Foreskin fibroblast (primary cell): ENCODE measurements around a stretch of chr7.

- RRBS = no CpG with 5 or more reads among the region's 20 CpGs
These were observed 294.9 kb upstream of the IGFBP3 start for GRCh38 chr7:46215722-46216720.

GRCh38 chr7:46650966-46652384, 730.4 kb upstream of the IGFBP3 start:
- RRBS = no CpG with 5 or more reads among the region's 13 CpGs

DNA sequence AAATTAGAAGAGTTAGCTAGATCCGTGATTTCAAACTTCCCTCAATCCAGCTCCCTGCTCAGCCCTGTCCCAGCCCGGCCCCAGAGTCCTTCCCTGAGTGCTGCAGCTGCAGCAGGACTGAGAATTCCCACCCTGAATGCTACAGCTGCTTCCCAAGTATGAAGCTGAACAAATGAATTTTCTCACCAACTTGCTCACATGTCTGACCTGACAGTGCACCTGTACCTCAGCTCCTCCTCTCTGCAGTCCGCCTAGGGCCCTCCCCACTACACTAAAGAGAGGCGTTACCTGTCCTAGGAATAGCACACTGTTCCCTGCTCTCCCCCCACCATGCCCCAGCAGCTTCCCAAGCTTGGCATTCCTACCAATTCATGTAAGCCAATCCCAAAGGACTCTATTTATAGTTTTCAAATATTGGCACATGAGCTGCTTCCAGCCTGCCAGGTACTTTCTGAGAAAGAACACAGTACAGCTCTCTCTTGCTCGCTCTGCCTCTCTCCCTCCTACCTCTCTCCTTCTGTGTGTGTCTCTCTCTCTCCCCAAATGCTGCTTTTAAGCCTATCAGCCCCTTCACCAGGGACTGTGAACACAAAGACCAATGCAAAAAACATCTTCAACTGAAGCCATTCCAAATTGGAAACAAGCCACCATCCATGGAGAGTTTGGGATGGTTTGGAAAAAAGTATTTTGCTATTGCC, 400.1 kb downstream of the TNS3 start:
- RRBS = no CpG with 5 or more reads among the region's 5 CpGs

DNA sequence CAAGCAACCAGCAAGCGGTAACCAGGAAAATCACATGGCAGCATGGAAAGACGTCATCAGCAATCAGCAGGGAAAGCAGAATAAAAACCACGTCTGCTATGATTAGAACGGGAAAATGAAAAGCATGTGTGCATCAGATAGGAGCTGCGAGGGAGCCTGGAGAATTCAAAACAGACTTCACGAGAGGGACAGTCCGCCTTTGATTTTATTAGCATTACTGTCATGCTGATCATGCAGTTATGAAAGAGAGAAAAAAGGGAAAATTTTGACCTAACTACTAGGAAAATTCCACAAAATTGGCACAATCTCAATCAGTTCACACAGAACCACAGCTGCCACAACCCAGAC, 296.1 kb downstream of the TNS3 start:
- RRBS = no CpG with 5 or more reads among the region's 7 CpGs

DNA sequence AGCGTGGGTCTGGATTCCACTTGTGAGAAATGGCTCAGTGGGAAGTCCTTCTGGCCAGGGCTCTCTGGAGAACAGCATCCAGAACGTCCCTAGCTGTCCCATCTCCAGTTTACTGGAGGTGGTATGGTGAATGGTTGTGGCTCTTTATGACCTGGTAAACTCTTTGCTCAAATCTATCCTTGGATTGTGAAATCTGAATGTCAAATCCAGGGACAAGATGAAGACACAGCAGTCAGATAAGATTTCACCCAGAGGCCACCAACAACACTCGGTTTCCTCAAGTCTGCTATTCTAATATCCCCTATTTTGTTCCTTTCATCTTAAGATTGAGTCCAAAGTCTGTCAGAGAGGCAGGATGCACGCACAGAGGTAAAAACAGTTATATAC, 287.0 kb downstream of the TNS3 start:
- RRBS = no CpG with 5 or more reads among the region's 4 CpGs

GRCh38 chr7:47329349-47330055, 252.4 kb downstream of the TNS3 start:
- RRBS = no CpG with 5 or more reads among the region's 18 CpGs

DNA sequence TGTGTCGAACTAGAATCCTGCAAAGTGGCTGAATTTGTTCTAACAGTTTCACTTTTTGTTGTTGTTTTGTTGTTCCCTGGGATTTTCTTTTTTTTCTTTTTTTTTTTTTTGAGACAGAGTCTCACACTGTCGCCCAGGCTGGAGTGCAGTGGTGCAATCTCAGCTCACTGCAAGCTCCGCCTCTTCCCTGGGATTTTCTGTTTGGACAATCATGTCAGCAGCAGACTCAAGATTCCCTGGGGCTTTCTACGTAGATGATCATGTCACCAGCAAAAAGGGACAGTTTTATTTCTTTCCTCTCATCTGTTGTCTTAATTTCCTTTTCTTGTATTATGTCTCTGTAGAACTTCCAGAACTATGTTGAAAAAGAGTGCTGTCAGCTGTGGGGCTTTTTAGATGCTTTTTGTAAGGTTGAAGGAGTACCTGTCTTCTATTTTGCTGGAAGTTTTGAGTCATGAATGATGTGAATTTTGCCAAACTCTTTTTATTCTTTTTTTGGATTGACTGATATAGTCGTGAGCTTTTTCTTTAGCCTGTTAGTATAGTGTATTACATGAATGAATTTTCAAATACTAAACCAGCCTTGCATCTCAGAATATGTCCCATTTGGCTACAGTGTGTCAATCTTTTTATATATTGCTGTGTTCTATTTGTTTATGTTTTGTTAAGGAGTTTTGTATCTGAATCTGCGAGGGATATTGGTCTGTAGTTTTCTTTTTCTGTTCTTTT, 241.3 kb downstream of the TNS3 start:
- RRBS = no CpG with 5 or more reads among the region's 6 CpGs

DNA sequence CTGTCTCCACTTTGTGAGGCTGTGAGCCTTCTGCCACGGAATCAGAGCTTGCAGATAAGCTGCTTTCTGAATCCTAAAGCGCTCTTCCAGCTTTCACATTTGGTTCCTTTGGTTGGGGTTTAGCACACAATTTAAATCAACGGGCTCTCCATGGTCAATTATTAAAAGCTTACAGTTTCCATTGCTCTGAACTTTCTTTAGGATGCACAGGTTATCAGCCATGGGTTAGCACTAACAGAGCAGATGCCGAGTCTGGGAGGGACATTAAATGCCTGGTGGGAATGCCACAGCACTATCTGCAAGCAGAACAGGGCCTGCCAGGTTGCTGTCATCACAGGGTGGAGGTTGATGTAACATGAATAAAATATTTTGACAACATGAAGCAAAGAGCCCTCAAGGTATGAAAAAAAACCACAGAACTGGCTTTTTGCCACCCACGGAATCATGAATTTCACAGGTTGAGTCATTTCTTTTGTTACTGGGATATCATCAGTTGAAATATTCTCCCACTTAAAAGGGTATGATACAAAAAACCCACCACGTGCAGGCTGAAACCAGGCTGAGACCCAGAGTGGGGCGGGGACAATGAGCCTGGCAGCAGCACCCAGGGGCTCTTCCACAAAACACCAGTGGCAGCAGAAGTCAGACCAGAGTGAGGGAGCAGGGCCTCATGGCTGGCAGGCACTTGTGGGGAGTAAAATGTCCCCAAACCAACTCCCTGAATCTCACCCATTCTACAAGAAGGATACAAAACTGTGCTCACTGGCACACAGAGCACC, 220.2 kb downstream of the TNS3 start:
- RRBS = no CpG with 5 or more reads among the region's 7 CpGs

GRCh38 chr7:47377557-47378150, 204.3 kb downstream of the TNS3 start:
- RRBS = no CpG with 5 or more reads among the region's 5 CpGs

GRCh38 chr7:47458058-47458806, 123.7 kb downstream of the TNS3 start:
- RRBS = no CpG with 5 or more reads among the region's 10 CpGs

DNA sequence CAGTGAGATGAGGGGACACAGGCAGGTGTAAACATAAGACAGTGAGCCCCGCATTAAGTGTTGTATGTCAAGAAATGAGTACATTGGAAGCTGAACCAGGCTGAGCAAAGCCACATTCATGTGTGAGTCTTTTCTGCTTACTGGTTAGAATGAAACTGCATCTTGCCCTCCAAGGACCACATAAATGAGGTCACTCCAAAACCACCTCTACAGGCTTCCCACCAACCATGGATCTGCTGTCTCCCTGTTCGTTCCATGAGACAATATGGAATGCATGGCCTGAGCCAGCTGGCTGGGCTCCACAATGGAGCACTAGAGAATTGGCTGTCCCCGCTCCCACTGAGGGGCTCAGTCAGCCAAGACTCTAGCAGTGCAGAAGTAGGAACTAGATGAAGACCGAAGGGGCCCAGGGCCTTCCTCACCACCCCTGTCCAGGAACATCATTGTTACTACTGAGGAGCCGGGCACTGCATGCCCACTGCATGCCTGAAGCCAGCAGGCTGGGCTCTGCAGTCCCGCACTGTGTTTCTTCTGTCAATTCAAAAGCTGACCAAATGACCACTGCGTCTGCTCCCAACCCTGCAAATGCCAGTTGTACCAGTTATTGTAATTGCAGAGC, 120.7 kb downstream of the TNS3 start:
- RRBS = no CpG with 5 or more reads among the region's 7 CpGs

GRCh38 chr7:47546423-47547368, 35.2 kb downstream of the TNS3 start:
- RRBS = no CpG with 5 or more reads among the region's 19 CpGs

DNA sequence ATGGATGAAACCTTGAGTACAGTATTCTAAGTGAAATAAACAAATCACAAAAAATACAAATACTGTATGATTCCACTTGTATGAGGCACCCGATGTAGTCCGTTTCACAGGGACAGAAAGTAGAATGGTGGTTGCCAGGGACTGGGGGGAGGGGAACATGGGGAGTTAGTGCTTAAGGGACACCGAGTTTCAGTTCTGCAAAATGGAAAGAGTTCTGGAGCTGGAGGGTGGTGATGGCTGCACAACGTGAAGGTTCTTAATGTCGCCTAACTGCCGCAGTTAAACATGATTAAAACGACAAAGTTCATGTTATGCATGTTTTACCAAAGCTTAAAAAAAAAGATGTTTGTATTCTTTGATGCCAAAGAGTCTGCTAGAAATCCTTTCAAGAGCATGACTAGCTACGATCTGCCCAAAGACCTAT, 7.2 kb downstream of the TNS3 start:
- RRBS = no CpG with 5 or more reads among the region's 8 CpGs

GRCh38 chr7:47610048-47610564, 28.2 kb upstream of the TNS3 start:
- RRBS = no CpG with 5 or more reads among the region's 9 CpGs

- RRBS = 97% methylated on average over 3 of the region's 22 CpGs
These were observed 89.0 kb upstream of the TNS3 start for GRCh38 chr7:47670627-47671660.

DNA sequence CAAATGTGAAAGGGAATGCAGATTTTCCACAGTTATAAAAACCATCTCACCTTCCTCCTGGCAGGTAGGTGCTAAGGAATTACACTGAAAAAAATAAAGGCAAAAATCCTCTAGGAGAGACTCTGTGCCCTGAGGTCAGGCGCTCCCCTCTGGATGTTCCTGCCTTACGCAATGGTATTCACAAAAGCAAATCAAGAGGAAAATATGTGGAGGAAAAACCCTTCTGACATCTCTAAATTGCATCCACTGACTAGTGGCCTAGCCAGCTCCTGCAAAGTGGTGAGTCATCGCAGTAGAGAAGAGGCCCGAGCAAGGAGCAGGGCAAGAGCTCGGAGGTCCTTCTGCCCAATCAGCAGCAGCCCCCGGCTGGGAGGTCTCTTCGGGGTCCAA, 161.8 kb downstream of the PKD1L1 start:
- RRBS = no CpG with 5 or more reads among the region's 7 CpGs

DNA sequence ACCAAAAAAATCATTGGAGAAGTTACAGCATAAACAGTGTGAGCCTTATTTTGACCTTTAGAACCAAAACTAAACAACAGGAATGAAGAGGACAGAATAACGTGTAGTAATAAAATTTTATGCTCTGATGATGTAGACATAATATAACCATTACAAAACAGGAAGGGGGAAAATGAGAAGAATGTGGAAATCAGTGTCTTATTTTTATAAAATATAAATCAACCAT, 8.6 kb downstream of the HUS1 start:
- RRBS = no CpG with 5 or more reads among the region's 1 CpG

GRCh38 chr7:47999977-48000558, 20.7 kb upstream of the HUS1 start:
- RRBS = no CpG with 5 or more reads among the region's 14 CpGs

DNA sequence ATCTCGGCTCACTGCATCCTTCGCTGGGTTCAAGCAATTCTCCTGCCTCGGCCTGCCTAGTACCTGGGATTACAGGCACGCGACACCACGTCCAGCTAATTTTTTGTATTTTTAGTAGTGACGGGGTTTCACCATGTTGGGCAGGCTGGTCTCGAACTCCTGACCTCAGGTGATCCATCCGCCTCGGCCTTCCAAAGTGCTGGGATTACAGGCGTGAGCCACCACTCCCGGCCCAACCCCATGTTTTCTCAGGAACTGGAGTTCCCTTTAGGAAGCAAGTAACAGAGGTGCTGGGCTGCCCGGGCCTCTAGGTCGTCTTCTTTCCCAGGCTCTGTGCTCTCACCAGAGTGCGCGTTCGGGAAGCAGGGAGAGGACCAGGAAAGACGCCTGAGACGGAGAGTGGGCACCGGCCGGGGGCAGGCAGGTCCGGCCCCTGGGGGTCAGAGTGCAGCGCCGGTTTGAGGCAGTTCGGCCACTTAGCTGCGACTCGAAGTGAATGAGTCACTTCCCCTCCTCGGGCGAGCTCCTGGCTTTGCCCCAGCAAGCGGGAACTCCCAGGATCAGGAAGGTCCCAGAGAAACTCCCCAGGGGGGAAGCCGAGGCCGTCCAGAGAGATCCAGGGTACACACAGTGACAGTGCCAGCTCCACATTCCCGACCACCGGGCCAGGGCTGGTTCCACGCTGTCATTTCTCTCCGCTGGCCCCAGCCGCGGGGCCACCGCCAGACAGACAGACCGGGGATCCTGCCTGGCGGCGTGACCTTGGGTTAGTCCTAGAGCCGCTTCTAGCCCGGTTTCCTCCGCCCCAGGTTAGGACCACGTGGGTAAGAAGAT, 748 bp upstream of the UPP1 start:
- RRBS = 4% methylated on average over 16 of the region's 46 CpGs

DNA sequence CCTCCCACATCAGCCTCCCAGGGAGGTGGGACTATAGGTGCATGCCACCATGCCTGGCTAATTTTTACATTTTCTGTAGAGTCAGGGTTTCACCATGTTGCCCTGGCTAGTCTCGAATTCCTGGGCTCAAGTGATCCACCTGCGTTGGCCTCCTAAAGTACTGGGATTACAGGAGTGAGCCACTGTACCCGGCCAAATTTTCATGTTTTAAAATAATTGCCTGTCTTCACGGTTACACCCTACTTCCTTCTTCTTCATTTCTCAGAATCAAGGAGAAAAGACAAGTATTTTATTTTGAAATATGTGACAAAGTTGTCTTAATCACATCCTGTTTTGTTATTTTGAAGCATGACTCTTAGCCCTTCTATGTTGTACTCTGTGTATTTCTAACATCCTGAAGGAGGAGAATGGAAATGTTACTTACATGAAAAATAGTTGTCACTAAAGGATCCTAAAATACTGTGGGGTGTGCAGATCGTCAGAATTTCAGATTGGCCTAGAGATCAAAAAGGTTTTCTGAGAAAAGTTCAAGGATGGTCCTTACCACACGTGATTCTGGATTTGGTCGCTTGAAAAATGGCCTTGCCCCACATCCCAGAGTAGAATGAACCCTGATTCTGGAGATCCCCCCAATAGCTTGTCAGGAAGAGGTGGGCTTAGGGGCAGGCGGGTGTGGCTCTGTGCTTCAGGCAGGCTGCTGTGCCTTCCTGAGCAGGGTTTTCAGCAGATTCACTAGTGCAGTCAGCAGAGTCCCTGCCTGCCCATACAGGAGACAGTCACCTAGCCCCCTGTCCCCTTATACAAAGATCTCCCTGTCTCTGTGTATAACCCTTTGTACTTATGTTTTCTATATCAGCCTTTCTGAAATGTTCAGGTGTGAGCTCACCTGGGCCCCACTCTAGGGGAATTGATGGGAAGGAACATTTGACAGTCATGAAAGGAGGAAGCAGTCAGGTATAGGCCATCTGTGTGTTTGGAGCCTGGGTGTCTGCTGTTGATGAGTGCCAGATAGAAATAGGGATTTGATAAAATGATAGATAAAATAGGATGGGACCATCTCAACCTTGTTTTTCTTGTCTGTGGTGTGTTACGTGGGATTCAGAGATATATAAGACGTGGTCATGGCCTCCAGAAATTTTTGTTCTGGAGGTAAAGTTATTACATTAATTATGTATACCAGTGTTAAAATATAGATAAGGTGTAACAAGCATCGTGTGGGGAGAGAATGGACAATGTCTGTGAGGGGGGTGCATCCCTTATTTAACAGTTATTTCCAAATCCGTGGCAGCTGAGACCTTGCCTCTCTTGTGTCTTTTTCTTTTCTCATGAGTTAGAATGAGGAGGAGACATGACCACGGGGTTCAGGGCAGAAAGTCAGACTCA, 8.8 kb downstream of the UPP1 start:
- RRBS = no CpG with 5 or more reads among the region's 13 CpGs